Mesothelial cell of epicardium (in vitro differentiated cells): ENCODE results near the genes RUSC1 and MSTO1.

DNA sequence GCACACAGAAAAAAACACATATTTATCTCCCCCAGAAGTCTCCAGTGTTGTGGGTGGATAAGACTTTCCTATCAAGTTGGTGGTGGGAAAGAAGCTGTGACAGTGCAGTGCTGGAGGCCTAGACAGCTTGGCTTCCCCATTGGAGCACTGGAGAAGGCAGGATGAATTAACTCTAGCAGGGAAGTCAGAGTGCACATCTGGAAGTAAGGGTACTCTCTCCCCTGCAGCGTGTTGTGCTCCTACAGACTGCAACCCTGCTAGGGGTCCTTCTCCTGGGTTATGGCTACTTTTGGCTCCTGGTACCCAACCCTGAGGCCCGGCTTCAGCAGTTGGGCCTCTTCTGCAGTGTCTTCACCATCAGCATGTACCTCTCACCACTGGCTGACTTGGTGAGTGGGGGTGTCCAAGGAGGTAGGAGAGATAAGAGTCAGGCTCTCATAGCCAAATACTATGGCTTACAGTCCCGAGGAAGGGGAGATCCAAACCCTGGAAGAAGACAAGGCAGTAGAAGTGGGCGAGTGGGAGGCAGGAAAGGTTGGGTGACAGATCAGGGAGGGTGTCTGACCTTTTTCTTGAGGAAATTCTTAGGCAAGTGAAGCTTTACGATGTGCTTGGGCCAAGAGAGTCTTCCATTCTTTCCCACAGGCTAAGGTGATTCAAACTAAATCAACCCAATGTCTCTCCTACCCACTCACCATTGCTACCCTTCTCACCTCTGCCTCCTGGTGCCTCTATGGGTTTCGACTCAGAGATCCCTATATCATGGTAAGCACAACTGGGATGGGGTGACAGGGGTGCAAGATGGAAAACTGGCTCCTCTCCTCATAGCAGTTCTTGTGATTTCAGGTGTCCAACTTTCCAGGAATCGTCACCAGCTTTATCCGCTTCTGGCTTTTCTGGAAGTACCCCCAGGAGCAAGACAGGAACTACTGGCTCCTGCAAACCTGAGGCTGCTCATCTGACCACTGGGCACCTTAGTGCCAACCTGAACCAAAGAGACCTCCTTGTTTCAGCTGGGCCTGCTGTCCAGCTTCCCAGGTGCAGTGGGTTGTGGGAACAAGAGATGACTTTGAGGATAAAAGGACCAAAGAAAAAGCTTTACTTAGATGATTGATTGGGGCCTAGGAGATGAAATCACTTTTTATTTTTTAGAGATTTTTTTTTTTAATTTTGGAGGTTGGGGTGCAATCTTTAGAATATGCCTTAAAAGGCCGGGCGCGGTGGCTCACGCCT is 2.1 kb downstream of the SLC50A1 start:
- PRO-cap: no peak

GRCh38 chr1:155177093-155177740 is 3.6 kb downstream of the TRIM46 start:
- PRO-cap: no peak

GRCh38 chr1:155195140-155195633 is 12.5 kb downstream of the THBS3 start:
- PRO-cap: no peak

- PRO-cap: no peak
Measured at GRCh38 chr1:155214471-155214887, 6.0 kb downstream of the MTX1 start.

DNA sequence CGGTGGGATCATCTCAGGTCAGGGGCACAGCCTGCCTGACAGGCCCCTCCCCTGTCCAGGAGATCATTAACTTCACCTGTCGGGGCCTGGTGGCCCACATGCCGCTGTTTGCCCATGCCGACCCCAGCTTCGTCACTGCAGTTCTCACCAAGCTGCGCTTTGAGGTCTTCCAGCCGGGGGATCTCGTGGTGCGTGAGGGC is 8.3 kb downstream of the HCN3 start:
- PRO-cap: no peak

GRCh38 chr1:155317616-155318440 is 2.9 kb upstream of the RUSC1 start:
- PRO-cap: no peak

DNA sequence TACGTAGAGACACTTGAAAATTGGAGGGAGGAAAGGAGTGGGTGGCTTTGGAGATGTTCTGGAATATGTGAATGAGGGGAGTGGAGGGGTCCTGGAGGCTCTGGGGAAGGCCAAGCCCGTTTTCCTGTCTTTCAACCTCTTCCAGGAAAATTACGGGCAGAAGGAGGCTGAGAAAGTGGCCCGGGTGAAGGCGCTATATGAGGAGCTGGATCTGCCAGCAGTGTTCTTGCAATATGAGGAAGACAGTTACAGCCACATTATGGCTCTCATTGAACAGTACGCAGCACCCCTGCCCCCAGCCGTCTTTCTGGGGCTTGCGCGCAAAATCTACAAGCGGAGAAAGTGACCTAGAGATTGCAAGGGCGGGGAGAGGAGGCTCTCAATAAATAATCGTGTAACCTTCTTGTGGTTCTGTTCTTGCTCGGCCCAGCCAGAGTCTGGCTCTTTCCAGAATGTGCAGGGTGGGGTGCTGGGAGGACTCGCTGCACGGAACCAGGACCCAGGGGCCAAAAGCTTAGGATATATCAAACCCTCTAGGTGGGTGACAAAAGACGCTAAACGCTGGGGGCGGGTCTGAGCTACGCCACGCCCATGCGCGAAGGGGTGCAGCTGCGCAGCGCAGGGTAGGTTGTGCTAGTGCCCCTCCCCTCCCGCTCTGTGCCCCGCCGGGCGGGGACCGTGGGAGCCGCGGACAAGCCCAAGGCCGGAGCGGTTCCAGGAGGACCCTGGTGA is at the start of gene RUSC1:
Gene RUSC1 (plus strand): TSS at position 631 of the 732 bp plus-strand sequence.
- PRO-cap: no peak

GRCh38 chr1:155528078-155528530 is 34.5 kb downstream of the ASH1L start:
- PRO-cap: no peak

DNA sequence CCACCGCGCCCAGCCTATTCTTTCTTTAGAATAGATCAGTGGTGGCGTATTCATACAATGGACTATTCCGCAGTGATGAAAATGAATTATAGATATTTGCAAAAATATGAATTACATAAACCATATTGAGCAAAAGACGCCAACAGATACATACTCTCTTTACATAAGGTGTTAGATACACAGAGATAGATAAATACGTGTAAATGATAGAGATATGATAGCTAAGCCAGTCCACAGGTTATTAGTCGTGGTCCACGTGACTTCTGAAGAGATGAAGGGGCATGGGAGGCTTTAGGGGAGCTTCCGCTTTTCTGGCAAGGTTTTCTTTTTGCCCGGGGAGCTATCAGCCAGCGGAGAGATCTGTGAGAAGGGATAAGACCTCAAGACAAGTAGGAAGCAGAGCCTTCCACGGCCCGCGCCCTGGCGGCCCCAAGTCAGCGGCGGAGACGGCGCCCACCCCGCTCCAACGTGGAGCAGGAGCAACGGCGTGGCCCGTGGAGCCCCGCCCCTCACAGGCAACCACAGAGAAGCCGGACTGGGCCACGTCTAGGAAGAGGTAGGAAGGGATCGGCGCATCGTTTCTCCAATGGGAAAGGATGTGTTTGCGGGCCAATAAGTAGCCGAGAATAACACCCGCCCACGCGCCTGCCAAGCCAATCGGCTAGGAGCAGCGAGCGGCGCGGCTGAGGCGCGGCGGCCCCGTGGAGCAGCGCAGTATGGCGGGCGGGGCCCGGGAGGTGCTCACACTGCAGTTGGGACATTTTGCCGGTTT is at the start of gene MSTO1:
Gene MSTO1 (plus strand): TSS at position 686 of the 772 bp plus-strand sequence.
- PRO-cap: no peak

DNA sequence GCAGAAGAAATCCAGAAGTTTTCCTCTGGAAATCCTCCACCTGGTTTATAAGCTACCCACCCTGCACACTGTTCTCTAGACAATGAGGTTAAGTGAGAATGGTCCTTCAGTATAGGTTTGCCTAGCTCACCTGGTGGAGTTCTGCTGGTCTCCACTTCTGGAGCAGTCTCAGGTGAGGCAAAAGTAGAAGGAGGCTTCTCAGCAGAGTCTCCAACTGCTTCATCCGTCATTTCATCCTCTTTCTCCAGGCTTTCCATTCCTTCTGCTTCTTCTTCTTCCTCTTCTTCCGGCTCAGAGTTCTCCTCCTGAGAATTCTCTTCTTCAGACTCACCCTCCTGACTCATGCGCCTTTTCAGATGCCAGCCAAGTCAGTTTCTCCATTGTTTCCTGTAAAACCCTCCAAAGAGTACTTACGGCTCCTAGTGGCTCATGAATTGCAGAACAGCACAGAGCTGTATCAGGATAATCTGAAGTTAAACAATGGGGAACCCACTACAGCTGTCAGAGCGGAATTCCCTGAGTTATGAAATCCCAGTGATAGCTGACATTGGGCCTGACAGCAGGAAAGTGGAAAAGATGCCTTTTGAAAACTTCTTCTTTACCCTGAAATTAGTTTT is 38.4 kb downstream of the MSTO1 start:
- PRO-cap: no peak

- PRO-cap: no peak
Measured at GRCh38 chr1:155650567-155651035, 38.0 kb downstream of the YY1AP1 start.

DNA sequence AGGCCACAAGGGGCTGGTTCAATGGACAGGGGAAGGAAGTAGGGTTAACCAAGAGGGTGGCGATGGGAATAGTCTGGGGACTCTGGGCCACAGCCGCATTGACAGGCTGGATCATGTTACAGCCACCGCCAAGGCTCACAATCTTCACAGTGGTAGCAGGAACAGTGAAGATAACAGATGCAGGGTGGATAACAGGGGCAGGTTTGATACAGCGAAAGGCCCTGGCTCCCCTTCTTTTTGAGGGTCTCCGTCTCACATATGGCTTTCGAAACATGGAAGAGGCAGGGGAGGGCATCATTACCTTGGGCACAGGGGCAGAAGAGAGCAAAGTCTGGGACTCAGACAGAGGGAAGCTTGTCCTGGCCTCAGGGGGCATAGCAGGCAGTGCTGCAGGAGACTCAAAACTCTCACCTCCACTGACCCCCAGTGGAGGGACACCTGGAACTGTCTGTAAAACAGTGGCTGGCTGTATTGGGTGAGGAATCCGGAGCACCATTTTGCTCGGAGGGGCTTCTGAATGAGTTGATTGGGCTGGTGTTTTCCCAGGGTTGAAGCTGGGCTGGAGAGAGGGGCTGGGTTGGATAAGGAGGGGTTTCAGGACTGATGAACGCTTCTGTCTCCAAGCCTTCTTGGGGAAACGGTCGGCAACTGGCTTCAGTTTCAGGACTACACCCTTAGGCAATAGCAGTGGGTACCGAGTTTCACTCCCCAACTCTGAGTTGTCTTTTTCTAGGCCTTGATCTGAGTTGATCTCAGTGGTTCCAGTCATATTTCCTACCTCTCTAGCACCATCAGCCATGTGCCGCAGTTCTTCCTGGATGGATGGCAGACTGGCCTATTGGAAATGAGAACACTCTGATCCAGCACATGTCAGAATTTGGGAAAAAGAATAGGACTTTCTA is 28.2 kb downstream of the YY1AP1 start:
- PRO-cap: no peak

DNA sequence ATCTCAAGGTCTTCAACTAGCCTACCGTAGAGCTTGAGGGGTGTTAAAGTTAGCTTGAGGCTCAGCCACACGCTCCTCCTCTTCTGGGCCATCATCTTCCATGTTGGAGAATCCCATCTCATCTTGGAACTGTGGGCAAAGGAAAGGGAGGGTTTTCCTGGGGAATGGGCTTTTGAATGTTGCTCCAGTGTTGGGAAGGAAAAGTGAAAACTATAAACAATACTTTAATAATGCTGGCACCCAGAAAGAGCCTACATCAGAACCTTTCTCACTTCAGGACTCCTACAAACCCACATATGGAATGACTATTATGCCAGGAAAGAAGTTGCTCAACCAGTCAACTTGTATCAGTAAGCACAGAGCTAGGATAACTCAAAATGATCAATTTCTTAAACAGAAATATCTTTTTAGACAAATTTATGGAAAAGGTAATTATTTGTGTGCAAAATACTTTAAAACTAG is 9.2 kb downstream of the YY1AP1 start:
- PRO-cap: no peak

- PRO-cap: no peak
Measured at GRCh38 chr1:155689227-155689580, 313 bp downstream of the DAP3 start.

GRCh38 chr1:155834209-155834893 is 22.7 kb downstream of the GON4L start:
- PRO-cap: no peak

- PRO-cap: no peak
Measured at GRCh38 chr1:155880901-155881682, 21.7 kb downstream of the SYT11 start.

GRCh38 chr1:155940215-155941075 is 993 bp upstream of the RXFP4 start:
- PRO-cap: no peak

GRCh38 chr1:155946960-155947842 is 5.8 kb downstream of the RXFP4 start:
- PRO-cap: no peak

- PRO-cap: no peak
Measured at GRCh38 chr1:155960278-155961255, 17.8 kb downstream of the ARHGEF2 start.

DNA sequence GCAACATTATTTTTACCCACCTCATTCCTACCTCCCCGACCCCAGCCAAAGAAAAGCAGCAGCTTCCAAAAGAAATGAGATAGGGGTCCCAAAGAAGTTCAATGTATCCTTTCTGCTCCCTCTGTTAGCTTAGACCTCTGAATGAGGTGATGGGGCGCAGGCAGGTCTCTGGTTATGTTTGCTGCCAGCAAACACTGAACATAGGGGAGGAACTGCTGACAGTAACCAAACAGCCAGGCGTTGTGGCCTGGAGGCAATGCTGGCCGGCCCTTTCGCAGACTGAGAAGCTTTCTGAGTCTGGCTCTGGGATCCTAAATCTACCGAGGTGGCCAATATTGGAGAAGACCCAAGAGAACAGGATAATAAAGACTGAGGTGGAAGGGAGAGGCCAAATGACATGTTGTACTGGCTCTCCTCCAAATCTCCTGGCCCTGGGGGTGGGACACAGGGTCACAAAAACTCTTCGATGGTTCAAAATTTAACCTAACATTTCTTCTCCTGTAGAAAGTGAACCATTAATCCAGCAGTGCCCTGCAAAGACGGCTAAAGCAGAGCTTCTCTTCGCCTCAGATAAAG is 19.7 kb downstream of the SSR2 start:
- PRO-cap: no peak